A172 (cell line): Measurements from ENCODE around the genes ZNF69, ZNF564 and GNG14.

- RAMPAGE, long total RNA: no peak
Measured at GRCh38 chr19:11436004-11436557, 646 bp downstream of the PRKCSH start.

- RAMPAGE, long total RNA: no peak
Measured at GRCh38 chr19:11535740-11536013, 3.0 kb upstream of the CNN1 start.

- RAMPAGE, long total RNA: no peak
Measured at GRCh38 chr19:11551951-11552286, 7.1 kb downstream of the ELOF1 start.

DNA sequence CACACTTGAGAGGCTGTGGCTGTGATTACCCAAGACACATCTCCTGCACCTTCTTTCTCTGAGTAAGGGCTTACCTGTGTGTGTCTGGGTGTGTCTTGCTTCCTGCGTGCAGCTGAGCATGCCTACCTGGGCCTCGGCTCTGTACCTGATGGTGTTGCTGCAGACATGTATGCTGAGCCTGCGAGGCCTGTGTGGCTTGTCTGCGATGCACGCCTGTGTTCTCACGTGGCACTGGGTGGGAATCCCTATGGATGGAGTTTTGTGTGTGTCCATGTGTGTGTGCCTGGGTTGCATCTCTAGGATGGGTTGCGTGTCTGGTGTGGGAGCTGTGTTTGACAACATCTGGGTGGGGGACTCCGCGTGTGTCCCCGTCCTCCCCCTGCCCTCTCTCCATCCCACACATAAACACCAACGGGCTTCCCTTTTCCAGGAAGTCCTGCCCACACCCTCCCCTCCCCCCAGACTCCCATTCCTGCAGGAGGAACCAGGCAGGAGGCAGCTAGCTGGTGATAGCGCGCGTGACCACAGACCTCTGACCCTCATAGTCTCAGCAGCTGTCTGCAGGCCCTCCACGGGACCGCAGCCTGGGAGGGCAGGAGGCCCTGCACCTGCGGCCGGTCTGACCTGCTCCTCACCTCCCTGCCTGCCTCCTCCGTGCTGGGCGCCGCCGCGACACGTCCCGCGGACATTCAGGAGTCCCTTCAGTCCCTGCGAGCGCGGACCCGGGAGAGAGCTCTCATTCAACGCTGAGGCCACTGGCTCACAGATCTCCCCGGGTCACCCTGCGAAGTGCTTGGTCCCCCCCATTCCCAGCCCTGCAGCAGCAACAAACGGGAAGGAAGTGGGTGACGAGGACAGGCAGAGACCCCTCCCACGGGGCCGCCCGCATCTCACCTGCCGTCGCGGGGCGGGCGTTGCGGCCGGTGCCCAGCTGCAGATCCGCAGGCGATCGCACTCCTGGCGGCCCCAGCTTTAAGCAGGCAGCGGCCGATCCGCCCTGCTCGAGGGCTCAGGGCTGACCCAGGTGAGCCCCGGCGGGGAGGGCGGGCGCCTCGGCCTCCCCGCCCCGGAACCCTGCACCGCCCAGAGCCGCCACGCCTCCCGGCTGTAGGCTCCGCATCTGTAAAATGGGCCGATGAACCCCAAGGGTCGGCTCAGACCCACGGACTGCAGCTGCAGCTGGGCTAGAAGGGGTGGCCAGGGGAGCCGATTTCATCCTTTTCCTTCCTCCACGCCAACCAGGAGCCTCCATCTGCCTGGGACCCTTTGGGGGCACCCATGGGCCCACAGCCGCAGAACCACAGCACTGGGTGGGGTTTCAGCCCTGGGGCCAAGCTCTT, 975 bp upstream of the ACP5 start:
- RAMPAGE, long total RNA: no peak

GRCh38 chr19:11887602-11888577, at the start of gene ZNF69:
TSS of gene ZNF69 (plus strand) at chr19:11887782.
- RAMPAGE, long total RNA: no peak

DNA sequence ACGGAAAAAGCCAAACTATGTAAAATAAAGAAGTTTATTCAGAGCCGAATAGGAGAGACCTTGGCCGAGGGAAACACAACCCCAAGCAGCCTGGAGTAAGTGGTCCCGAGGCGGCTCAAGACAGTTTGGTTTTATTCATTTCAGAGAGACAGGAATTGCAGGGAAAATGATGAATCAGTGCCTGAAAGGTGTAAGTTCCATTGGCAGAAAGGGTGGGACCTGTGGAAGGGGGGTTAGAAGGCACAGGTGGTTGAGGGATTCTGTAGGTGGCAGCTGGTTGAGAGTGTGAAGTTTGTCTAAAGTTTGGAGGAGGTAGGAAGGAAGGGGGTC, 823 bp downstream of the ZNF700 start:
- RAMPAGE, long total RNA: no peak

DNA sequence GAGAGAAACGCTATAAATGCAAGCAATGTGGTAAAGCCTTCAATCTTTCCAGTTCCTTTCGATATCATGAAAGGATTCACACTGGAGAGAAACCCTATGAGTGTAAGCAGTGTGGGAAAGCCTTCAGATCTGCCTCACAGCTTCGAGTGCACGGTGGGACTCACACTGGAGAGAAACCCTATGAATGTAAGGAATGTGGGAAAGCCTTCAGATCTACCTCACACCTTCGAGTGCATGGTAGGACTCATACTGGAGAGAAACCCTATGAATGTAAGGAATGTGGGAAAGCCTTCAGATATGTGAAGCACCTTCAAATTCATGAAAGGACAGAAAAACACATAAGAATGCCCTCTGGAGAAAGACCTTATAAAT, 15.7 kb upstream of the ZNF763 start:
- RAMPAGE, long total RNA: no peak

- RAMPAGE, long total RNA: no peak
Measured at GRCh38 chr19:12145323-12146104, 5.4 kb upstream of the ZNF20 start.

GRCh38 chr19:12159680-12160079, 3.1 kb upstream of the ZNF625 start:
- RAMPAGE, long total RNA: no peak

DNA sequence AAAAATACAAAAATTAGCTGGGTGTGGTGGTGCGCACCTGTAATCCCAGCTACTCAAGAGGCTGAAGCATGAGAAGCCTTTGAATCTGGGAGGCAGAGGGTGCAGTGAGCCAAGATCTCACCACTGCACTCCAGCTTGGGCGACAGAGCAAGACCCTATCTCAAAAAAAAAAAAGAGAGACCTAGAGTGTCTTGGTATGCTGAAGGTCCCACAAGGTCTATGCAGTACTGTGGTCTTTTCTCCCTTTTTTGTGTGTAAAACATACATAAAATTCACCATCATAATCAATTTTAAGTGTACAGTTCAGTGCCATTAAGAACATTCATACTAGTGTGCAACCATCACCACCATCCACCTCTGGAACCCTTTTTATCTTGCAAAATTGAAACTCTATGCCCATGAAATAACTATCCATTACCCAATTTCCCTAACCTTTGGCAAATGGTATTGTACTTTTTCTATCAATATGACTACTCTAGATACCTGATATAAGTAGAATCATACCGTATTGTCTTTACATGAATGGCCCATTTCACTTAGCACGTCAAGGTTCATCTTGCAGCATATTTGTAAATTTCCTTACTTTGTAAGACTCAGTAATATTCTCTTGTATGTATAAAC, 26.9 kb downstream of the ZNF564 start:
- RAMPAGE, long total RNA: no peak

DNA sequence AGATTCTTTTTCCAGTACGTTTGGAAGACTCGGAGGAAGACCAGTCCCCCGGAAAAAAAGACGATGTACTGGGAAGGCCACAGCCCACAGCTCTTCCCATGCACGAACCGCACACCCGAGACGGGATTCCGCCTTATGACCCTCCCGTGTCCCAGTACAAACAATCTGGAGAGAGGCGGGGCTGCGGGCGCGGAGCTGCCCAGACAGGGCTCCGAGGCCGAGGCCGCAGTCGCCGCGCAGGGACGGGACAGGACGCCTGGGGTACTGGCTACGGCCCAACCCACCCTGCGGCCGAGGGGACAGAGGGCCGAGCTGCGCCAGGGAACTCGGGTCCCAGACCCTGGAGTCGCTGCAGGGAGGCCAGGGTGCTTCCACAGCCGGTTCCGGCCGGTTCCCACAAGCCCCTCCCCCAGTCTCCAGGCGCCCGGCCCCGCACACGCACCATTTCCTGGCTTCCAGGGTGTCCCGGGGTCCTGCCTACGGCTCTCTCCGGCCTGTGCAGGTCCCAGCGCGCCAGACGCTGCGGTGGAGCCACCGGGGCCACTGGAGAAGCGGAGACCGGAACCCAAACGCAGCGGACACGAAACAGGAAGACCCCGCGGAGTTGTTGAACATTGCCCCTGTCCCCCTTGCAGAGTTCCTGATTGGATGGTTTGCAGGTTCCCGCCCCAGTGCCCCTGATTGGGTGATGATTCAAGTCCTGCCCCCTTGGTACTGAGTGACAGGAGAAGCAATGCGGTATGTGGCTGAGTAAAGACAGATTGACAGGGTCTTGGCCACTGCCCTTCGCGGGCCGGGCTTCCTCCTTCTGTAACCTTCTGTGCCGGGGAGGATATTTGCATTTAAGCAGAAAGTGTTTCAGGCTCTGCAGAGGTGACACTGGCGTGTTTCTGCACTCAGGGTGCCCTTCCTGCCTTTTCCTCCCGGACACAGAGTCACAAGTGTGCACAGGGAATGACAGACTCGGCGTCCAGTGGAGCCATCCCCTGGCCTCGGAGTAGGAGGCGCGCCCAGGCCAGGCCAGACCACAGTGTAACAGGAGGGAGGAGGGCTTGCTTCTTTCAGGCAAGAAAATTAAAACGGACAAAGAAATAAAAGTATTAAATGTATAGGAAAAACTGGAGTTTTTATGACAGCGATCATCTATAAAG, at the start of gene ZNF564:
Gene ZNF564, minus strand, starts transcription at position 595 of the 1,151 bp plus-strand sequence.
- RAMPAGE, long total RNA: start-site peak on the minus strand centred at position 585 of the sequence, 87 bp wide, 46 and 115 reads in 2 replicates

- RAMPAGE, long total RNA: no peak
Measured at GRCh38 chr19:12597004-12597683, 13.5 kb downstream of the ZNF490 start.

DNA sequence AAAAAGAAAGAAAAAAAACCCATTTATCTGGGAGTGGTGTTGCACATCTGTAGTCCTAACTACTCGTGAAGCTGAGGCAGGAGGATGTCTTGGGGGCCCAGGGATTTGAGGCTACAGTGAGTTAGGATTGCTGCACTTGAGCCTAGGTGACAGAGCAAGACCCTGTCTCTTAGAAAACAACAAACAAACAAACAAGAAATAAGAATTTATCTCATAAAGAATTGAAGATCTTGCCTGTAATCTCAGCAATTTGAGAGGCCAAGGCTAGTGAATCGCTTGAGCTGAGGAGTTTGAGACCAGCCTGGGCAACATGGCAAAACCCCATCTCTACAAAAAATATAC, 12.2 kb downstream of the ZNF791 start:
- RAMPAGE, long total RNA: no peak

DNA sequence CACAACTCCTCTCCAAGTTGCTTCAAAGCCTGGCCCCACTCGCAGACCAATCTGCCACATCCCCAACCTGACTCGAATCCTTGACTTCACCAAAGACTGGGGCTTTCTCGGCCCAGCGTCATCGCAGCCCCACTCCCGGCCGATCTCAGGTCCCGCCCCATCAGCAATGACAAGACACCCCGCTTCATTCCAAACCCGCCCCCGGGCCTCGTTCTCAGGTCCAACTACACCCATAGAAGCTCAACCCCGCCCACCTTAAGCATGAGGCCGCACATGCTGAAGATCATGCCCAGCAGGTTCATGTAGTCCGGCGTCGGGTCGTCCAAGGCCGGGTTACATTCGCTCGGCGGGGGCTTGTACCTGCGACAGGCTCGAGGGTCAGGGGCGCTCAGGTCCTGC, 342 bp downstream of the WDR83OS start:
- RAMPAGE, long total RNA: no peak

GRCh38 chr19:12687586-12688028, at the start of gene GNG14:
TSS of gene GNG14 (plus strand) at chr19:12687998.
- RAMPAGE, long total RNA: no peak

DNA sequence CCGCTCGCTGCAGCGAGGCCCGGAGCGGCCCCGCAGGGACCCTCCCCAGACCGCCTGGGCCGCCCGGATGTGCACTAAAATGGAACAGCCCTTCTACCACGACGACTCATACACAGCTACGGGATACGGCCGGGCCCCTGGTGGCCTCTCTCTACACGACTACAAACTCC, 304 bp downstream of the JUNB start:
- RAMPAGE, long total RNA: no peak

- RAMPAGE, long total RNA: no peak
Measured at GRCh38 chr19:12793336-12794481, 2.4 kb downstream of the JUNB start.

DNA sequence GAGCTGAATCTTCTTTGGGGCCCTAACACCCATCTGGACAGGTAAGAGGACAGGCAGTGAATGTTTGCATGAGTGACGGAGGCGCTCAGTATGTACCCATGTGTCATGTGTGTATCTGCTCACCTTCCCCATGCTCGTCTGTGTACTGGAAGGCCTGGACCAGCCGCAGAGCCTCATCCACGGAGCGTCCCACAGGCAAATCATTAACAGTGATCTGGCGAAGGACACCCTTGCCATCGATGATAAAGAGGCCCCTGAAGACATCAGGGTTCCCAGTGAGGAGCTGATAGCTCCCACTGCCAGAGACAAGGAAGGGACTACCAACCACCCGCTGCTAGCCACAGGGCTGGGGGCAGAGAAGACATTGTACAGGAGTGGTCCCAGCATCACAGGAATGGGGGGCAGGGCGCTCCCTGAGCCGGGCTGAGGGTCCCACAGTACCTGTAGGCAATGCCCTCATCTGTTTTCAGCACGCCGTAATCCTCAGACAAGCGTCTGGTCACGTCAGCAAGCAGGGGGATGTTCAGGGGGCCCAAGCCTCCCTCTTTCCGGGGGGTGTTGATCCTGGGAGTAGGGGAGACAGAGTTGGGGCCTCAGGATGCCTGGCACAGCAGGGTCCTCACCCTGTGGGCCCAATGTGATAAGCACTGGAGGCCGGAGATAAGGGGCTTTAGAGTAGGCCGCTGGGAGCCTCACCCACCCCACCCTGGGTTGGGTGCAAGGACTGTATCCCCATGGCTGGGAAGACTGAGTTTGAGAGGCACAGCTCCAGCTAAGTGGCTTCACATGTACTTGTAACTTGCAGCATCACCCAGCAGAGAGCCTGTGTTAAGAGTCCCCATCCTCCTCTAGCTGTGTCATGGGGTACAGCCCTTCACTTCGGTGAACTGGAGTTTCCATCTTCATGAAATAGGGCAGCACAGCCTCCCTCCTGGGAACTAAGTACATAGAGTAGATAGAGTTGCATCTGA, 1.6 kb downstream of the PRDX2 start:
- RAMPAGE, long total RNA: no peak

- RAMPAGE, long total RNA: no peak
Measured at GRCh38 chr19:12838816-12839493, 640 bp downstream of the MAST1 start.

DNA sequence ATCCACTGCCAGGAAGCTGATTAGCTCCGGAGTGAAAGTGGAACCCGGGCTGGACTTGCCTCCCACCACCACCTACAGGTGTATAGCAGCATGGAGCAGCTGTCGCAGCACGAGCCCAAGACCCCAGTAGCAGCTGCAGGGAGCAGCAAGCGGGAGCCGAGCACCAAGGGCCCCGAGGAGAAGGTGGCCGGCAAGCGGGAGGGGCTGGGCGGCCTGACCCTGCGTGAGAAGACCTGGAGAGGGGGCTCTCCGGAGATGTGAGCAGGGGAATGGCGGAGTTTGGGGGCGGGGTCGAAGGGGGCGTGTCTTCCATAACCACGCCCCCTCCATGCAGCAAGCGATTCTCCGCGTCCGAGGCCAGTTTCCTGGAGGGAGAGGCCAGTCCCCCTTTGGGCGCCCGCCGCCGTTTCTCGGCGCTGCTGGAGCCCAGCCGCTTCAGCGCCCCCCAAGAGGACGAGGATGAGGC, 13.8 kb downstream of the DNASE2 start:
- RAMPAGE, long total RNA: no peak